ENCODE data around the gene COQ6.

DNA sequence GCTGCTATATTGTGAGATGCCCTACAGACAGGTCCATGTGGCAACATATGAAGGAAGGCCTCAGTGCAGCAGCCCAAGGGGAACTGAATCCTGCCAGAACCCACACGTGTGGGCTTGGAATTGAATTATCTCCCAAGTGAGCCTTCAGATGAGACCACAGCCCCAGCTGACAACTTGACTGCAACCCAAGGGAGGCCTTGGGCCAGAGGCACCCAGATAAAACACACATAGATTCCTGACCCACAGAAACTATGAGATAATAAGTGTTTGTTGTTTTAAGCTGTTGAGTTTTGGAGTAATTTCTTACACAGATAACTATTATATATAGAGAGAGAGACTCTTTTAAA lies 254.4 kb downstream of the DPF3 start:
- RAMPAGE, long total RNA: no peak
- RRBS: no CpG with 5 or more reads among the region's 1 CpG

DNA sequence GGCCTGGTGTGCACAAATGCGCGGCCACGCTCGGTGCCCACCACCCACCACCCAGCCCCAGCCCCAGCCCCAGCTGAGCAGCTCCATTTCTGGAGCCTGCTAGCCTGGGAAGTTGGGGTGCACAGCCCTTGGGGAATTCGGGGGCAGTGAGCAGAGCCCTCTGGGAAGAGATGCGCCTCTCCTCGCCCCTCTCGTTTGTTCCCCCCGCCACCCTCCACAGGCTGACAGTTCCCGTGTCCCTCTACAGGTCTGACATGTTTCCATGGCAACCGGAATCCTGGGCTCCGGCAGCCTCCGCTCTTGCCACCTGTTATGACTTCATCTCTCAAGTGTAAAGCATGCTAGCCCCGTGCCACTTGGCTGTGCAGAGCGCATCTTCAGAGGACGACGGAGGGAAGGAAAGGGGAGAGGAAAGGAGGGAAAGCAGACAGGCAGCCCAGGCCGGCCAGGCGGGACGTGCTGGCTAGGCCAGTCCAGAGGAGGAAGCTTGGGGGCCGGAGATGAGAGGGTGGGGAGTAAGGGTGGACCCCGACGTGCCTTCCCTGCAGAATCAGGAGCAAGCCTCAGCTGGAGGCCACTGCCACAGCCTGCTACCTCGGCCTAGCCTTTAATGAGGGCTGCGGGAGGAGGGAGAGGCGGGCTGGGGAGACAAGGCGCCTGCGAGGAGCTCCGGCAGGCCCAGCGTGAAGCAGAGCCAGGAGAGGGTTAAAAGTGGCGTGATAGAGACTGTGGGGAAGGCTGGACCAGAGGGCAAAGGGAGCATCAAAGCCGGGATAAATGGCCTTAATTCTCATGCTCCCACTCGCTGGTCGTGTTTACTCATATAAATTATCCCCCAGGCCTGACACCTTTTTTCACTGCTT lies 214.3 kb downstream of the DPF3 start:
- RAMPAGE, long total RNA: no peak
- RRBS: 90% methylated on average over 3 of the region's 34 CpGs

DNA sequence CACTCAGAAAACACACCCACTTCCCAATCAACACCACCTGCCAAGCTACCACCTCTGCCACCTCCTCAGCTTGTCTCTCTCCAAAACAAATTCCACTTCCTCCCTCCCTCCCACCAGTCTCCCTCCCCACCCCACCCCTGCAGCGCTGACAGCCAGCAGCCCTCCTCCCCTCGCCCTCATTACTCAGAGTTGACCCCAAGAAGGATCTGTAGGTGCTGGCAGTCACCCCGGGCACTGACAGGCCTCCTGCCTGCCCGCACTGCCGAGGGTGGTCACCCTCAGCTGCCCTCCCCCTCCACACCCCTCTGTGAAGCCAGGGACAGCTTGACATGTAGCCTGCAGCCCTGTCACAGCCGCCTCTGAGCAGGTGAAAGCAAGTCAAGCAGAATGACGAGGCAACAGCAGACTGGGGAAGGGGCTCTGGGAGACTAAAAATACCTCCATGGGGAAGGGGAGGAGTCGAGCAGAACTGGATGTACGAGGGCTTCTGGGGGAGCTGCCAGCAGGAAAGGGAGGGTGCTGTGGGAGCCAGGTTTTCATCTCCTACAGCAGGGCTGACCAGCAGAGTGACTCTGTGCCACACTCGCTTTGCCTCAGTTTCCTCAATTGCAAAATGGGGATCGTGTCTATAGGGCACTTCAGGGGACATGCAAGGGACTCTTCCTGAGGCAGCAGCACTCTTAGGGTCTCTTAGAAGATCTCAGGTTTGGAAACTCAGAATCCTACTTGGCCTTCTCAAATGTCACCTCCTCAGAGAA lies 178.0 kb downstream of the DPF3 start:
- RAMPAGE, long total RNA: no peak
- RRBS: no CpG with 5 or more reads among the region's 11 CpGs

GRCh38 chr14:72892812-72893662 lies 864 bp downstream of the DPF3 start:
- RAMPAGE, long total RNA: no peak
- RRBS: 2% methylated on average over 15 of the region's 76 CpGs

- RAMPAGE, long total RNA: no peak
- RRBS: no CpG with 5 or more reads among the region's 12 CpGs
These were observed 3.2 kb downstream of the DCAF4 start for GRCh38 chr14:72929579-72929836.

DNA sequence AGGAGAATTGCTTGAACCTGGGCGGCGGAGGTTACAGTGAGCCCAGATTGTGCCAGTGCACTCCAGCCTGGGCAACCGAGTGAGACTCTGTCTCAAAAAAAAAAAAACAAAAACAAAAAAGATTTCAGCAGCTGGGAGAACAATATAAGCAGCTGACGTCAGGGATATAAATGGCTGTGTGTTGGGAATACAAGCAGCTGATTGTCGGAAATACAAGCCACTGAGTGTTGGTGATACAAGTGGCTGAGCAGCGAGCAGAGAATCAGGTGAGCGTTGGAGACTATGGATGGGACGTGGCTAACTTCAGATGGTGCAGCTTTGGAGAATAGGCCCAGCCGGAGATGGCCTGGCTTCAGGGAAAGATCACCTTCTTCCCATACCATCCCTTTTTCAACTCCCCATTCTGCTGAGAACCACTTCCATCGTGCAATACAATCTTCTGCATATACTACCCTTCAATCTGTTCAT lies 32.0 kb downstream of the PSEN1 start:
- RAMPAGE, long total RNA: no peak
- RRBS: no CpG with 5 or more reads among the region's 10 CpGs

DNA sequence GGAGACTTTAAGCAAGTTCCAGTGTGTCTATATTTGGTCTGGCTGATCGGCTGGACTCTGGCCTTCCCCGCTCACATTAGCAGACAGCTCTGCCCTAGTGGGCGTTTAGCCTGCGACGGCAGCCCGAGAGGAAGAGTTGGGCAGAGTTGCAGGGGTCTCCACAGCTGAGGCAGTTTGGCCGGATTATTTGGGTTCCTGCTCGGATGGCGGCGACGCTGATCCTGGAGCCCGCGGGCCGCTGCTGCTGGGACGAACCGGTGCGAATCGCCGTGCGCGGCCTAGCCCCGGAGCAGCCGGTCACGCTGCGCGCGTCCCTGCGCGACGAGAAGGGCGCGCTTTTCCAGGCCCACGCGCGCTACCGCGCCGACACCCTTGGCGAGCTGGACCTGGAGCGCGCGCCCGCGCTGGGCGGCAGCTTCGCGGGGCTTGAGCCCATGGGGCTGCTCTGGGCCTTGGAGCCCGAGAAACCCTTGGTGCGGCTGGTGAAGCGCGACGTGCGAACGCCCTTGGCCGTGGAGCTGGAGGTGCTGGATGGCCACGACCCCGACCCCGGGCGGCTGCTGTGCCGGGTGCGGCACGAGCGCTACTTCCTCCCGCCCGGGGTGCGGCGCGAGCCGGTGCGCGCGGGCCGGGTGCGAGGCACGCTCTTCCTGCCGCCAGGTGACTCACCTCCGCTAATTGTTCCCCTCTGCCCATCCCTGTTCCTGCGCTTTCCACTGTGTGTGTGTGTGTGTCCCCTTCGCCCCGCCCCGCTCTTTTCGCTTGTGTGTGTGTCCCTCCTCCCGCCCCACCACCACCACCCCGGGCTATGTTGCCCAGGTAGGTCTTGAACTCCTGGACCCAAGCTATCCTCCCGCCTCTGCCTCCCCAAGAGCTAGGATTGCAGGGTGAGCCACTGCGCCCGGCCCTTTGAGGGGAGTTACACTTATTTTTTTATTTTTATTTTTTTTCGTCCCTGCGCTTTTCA lies 559 bp downstream of the ACOT1 start:
- RAMPAGE, long total RNA: no peak
- RRBS: 4% methylated on average over 6 of the region's 89 CpGs

- RAMPAGE, long total RNA: no peak
- RRBS: no CpG with 5 or more reads among the region's 8 CpGs
These were observed 1.0 kb downstream of the ACOT2 start for GRCh38 chr14:73570104-73570349.

DNA sequence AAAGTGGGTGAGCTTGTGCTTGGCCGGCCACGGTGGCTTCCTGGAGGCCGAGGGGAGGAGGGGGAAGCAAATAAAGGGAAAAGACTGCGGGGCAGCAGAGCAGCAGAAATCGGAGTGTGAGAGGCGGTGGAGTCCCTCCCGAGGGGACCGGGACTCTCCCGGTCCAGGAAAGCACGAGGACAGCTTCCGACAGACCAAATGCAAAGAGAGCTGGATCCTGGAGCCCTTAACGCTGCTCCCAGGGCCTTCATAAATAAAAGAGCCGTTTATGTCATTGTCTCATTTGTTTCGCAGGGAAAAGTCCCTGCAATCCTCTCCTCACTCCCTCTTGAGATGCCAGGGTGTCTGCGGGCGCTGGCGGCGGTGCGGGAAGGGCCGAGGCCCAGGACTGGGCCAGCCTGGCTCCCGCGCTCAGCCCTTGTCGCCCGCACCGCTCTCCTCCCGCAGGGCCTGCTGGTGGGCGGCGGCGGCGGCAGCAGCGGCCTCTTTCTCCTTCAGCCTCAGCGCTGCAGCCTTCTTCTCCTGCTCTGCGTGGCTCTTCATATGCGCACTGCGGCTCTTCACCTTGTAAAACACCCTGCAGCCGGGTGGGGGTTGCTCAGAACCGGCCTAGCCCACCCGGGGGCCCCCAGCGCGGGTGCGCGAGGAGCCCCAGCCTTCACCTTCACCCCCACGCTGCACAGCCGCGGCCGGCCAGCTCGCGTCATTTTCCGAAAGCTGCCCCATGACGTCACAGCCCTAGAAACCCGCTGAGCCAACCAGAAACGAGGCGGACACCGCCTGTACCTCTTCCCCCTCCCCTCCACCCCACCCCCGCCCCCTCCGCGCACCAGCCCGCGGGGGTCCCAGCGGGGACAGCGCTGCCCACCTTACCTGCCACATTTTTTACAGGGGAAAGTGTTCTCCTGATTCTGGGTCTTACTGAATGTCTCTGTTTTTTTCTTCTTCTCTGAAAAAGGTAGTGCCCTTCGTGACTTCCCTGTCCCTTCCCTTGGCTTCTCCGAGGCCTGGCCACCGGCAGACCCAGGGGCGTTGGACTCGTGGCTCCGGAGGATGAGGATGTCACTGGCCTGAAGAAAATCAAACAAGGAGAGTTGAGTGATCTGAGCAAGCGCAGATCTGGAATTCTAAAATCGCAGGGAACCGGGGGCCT lies 4.6 kb upstream of the PNMA1 start:
- RAMPAGE, long total RNA: no peak
- RRBS: 93% methylated on average over 4 of the region's 70 CpGs

GRCh38 chr14:73724877-73725144 lies 10.6 kb upstream of the PNMA1 start:
- RAMPAGE, long total RNA: no peak
- RRBS: no CpG with 5 or more reads among the region's 2 CpGs

DNA sequence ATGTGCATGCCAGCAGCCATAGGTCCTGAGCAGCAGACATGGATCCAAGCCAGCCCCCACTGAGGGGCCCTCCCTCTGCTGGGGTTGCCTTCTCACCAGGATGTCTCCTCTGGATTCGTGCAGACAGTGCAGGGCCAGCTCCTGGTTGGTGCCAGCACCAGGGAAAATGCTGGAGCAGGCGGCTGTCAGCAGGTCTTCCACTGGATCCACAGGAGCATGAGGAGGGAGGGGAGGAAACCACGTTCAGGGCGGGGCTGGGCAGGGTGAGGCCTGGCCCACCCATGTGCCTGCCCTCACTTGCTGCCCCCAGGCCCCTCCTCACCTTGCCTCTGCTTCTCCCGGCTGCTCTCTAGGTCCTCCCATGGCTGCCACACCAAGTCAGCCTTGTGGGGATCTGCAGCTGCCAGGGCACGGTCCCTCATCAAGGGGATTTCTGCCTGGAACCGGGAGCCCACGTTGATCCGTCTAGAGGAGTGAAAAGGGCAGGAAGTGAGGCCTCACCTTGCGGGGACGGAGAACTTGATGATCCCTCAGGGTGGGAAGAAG lies 12.4 kb upstream of the PNMA1 start:
- RAMPAGE, long total RNA: no peak
- RRBS: 79% methylated on average over 5 of the region's 11 CpGs

DNA sequence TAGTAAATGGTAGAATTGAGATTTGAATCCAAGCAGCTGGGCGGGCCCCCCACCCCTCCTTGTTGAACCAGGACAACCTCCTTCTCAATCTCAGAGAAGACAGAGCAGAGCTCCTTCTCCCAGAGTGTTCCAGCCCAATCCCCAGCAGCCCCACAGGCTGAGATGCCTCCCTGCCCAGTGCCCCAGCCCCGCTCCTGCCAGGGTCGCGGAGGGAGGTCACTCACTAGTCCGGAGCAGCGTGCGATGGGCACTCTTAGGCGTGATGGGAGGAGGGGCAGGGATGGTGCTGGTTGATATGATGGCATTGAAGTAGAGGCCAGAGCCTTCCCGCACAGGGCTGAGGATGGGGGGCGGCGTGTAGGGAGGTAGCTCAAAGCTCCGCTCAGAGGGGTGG lies 15.2 kb upstream of the PNMA1 start:
- RAMPAGE, long total RNA: no peak
- RRBS: no CpG with 5 or more reads among the region's 12 CpGs

DNA sequence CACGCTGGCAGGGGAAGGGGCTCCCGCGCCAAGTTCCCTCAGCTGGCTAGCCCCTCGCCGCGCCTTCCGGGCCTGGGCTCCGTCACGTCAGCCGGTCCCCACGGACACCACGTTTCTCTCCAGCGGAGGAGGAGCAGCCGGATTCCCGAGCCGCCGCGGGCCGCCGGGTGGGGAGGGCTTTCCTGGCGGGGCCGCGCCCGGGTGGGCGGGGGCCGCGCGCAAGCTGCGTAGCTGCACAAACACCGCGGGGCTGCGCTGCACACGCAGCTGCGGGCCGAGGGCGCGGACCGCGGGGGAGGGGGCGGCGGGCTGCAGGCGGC lies 904 bp downstream of the MIDEAS start:
- RAMPAGE, long total RNA: no peak
- RRBS: 0% methylated on average over 2 of the region's 42 CpGs

GRCh38 chr14:73850953-73851378 lies 665 bp upstream of the PTGR2 start:
- RAMPAGE, long total RNA: no peak
- RRBS: no CpG with 5 or more reads among the region's 5 CpGs

GRCh38 chr14:73887104-73887527 lies 457 bp downstream of the ZNF410 start:
- RAMPAGE, long total RNA: no peak
- RRBS: no CpG with 5 or more reads among the region's 16 CpGs

DNA sequence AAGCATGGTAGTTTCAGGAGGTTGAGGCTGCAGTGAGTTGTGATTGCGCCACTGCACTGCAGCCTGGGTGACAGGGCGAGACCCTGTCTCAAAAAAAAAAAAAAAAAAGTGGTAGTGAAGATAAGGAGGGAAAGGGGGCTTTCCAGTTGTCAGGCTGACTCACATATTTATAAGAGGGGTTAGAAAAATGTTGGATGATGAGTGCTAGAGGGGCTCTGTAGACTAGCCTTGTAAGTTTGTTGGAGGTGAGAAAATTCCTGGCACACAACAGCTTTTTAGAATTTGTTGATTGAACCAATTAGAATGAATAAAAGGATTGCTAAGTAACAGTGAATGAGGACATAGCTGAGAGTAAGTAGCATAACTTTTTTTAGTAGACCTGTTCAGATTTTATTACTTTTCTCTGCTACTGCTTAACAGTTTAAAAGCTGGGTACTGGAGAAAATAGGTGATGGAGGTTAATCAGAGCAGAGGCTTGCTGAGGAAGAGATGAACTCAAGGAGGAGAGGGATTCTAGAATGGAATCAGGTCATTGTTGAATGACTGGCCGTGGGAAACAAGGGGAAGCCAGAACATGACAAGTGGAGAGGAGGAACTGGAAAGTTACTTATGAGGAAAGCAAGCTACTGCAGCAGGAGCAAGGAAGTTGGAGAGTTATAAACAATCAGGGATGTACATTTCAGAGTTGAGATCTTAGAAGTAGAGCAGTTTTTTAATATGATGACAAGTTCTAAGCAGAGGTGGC lies 24.3 kb downstream of the ZNF410 start:
- RAMPAGE, long total RNA: no peak
- RRBS: no CpG with 5 or more reads among the region's 3 CpGs

DNA sequence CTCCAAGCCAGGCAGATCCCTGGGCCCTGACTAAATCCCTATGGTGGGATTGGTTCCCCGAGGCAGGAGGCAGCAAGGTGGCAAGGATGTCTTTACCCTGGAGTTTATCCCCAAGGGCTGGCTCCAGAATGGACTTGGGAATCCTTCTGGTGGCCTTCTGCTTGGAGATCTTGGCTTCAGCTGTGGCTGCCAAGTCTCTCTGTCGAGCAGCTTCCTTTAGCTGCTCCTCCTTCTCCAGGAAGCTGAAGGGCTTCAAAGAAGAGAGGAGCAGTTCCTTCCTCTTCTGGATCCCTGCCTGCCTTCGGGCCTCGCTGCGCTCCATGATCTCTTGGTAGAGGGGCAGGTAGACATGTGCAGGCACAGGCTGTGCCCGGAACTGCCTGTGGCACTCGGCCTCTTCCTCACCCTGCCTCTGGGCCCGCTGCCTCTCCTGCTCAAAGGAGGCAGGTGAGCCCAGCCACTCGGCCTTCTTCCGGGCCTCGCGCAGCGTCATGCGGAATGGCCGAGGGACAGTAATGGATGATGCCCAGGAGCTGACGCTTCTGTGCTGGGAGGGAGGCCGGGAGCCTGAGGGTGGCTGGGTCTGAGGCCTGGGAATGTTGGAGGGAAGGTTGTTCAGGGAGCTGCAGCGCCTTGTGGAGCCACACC lies 5.5 kb downstream of the FAM161B start:
- RAMPAGE, long total RNA: no peak
- RRBS: 95% methylated on average over 11 of the region's 18 CpGs

- RAMPAGE, long total RNA: no peak
- RRBS: 1% methylated on average over 33 of the region's 76 CpGs
These were observed at the start of gene COQ6 for GRCh38 chr14:73949620-73950959. Gene COQ6, plus strand, starts transcription at chr14:73950302.

DNA sequence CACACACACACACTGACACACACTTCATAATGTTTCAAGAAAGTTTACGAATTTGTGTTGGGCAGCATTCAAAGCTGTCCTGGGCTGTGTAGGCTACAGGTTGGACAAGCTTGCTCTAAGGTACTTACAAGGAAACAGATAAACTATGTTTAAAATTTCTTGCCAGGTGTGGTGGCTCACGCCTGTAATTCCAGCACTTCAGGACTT lies 27.4 kb downstream of the SYNDIG1L start:
- RAMPAGE, long total RNA: no peak
- RRBS: no CpG with 5 or more reads among the region's 2 CpGs

- RAMPAGE, long total RNA: no peak
- RRBS: no CpG with 5 or more reads among the region's 17 CpGs
These were observed 7.7 kb downstream of the ISCA2 start for GRCh38 chr14:74501133-74501813.